BE2C (cell line): Measurements from ENCODE around the gene MED12L.

GRCh38 chr3:150759106-150759964 is 3.6 kb downstream of the SIAH2 start:
- RRBS = no CpG with 5 or more reads among the region's 5 CpGs

GRCh38 chr3:150797922-150798965 is 35.3 kb upstream of the SIAH2 start:
- RRBS = no CpG with 5 or more reads among the region's 6 CpGs

GRCh38 chr3:151085395-151085857 is at the start of gene MED12L:
MED12L (plus strand) TSS chr3:151085664.
- RRBS = under 1% methylated on average over 41 of the region's 62 CpGs

- RRBS = no CpG with 5 or more reads among the region's 7 CpGs
These were observed 33.8 kb downstream of the GPR171 start for GRCh38 chr3:151169176-151169617.

GRCh38 chr3:151204532-151205144 is 1.6 kb upstream of the GPR171 start:
- RRBS = no CpG with 5 or more reads among the region's 1 CpG

DNA sequence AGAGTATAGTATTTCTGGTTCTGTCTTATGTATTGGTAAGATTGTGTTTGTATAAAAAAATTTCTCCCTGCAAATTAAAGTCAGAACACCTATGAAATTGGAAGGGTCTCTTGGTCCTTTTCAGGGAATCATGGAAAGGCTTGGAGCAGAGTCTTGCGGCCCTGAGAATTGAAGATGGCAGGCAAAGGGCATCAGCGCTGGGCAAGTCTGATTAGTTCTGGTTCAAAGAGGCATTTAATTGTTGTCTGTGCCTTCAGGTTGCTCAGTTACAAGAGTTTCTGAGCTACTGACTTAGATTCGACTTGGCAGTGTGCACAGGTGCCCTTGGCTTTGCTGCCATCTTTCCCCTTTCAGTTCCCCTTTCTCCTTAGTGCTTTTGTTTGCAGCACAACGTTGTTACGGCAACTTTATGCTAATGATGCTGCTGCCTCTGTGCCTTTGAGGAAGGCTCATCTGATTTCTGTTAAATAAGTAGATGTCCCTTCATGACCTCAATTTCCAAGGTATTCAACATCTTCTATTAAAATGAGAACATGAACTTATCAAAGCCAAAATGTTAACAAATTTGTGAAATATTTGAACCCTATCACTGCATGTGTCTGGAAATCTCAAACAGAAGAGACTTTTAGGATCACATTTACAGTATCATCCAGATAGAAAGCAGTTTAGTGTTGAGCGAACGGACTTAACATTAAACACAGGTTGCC is 12.4 kb downstream of the P2RY14 start:
- RRBS = no CpG with 5 or more reads among the region's 7 CpGs

GRCh38 chr3:151340535-151340943 is 11.2 kb upstream of the P2RY13 start:
- RRBS = no CpG with 5 or more reads among the region's 1 CpG

- RRBS = no CpG with 5 or more reads among the region's 6 CpGs
These were observed 23.2 kb downstream of the AADAC start for GRCh38 chr3:151836950-151837605.

- RRBS = no CpG with 5 or more reads among the region's 6 CpGs
These were observed 1.8 kb upstream of the SUCNR1 start for GRCh38 chr3:151871580-151872188.

DNA sequence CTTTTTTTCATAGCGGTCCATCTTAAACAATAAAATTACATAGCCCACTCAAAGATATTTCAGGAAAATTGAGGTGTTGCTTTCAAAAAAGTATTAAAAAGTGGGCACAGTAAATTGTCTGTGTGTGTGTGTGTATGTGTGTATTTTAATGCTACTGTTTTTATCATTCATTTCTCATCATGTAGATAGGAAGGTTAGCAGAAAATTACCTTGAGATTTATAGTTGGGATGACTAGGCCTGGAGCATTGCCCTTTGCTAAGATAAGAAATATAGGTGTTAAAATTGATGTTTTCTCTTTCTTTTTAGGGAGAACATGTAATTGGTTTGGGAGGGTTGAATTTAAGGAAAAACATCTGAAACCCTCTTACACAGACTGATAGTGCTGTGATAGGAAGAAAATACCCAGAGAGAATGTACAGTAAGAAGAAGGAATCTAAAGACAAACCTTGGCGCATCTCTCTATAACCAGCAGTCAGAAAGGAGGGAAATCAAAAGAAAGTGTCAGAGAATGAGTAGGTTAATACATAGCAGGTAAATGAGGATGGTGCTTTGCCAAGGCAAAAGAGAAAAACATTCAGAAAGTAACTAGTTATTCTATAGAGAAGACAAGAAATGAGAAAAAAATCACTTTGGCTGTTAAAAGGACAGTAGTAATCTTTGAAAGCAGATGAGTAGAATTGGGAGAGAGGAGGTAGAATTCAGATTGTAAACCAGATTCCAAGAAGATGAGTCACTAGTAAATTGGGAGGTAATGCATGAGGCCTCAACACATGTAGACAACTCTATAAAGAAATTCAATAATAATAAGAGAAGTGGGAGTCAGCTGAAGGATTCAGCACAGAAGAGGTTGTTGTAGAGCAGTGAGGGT is 81.1 kb downstream of the MBNL1 start:
- RRBS = no CpG with 5 or more reads among the region's 2 CpGs

DNA sequence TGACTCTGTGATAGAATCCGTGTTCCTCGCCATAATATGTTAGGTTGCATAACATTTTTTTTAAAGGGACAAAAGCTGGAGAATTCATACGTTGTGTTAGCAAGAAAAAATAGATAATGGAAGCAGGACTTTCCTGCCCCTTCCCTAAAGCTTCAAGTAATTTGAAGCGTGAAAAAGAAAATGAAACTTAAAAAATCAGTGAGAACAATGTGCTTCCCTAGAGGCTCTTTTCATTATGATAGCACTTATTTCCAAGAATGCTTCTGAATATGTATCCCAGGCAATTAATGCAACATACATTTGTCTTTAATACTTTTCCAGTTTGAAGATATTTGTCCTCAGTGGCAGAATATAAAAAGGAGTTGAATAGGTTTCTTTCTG is 113.6 kb downstream of the MBNL1 start:
- RRBS = no CpG with 5 or more reads among the region's 4 CpGs

GRCh38 chr3:152412677-152413052 is 143.9 kb downstream of the MBNL1 start:
- RRBS = no CpG with 5 or more reads among the region's 3 CpGs

DNA sequence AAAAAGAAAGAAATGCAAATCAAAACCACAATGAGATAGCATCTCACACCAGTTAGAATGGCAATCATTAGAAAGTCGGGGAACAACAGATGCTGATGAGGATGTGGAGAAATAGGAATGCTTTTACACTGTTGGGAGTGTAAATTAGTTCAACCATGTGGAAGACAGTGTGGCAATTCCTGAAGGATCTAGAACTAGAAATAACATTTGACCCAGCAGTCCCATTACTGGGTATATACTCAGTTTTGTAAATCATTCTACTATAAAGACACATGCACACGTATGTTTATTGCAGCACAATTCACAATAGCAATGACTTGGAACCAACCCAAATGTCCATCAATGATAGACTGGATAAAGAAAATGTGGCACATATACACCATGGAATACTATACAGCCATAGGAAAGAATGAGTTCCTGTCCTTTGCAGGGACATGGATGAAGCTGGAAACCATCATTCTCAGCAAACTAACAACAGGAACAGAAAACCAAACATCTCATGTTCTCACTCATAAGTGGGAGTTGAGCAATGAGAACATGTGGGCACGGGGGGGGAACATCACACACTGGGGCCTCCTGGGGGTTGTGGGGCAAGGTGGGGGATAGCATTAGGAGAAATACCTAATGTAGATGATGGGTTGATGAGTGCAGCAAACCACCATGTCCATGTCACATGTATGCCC is 157.0 kb downstream of the MBNL1 start:
- RRBS = no CpG with 5 or more reads among the region's 3 CpGs

DNA sequence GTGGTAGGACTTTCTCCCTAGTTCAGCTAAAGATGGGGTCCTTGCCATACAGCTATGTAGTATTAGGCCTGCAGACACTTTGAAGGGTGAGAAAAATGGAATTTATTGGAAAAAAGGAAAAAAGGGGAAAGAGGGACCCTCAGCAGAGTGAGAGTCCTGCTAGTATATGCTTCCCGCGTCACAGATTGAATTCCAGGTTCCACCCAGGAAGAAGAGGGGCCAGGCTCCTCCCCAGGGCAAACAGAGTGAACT is 176.1 kb upstream of the P2RY1 start:
- RRBS = no CpG with 5 or more reads among the region's 2 CpGs

- RRBS = no CpG with 5 or more reads among the region's 4 CpGs
These were observed 3.6 kb downstream of the RAP2B start for GRCh38 chr3:153165319-153166260.

DNA sequence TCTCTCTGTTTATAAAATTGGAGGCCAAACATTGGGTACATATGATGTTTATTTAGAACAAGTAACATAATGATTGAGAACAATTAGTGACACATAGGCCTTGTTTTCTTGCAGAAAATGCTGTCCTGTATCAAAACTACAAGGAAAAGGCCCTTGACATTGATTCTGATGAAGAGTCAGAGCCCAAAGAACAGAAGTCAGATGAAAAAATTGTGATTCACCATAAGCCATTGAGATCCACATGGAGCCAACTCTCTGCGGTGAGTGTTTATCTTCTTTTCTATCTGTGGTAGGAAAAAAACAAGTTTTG is 8.2 kb downstream of the ARHGEF26 start:
- RRBS = no CpG with 5 or more reads among the region's 1 CpG

DNA sequence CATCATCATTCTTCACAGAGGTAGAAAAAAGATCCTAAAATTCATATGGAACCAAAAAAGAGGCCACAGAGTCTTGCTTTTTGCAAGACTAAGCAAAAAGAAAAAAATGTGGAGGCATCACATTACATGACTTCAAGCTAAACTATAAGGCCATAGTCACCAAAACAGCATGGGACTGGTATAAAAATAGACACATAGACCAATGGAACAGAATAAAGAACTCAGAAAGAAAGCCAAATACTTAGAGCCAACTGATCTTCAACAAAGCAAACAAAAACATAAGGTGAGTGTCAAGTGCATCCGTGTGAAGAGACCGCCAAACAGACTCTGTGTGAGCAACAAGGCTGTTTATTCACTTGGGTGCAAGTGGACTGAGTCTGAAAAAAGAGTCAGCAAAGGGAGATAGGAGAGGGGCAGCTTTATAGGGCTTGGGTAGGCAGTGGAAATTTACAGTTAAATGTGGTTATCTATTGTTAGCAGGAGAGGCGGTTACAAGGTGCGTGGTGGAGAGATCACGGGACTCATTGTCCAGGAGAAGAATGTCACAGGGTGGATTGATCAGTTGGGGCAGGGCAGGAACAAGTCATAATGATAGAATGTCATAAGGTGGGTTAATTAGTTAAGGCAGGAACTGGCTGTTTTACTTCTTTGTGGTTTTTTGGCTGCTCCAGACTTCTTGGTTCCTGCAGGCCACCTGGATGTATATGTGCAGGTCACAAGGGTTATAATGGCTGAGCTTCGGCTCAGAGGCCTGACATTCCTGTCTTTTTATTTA is 10.8 kb downstream of the STRIT1 start:
- RRBS = no CpG with 5 or more reads among the region's 6 CpGs

DNA sequence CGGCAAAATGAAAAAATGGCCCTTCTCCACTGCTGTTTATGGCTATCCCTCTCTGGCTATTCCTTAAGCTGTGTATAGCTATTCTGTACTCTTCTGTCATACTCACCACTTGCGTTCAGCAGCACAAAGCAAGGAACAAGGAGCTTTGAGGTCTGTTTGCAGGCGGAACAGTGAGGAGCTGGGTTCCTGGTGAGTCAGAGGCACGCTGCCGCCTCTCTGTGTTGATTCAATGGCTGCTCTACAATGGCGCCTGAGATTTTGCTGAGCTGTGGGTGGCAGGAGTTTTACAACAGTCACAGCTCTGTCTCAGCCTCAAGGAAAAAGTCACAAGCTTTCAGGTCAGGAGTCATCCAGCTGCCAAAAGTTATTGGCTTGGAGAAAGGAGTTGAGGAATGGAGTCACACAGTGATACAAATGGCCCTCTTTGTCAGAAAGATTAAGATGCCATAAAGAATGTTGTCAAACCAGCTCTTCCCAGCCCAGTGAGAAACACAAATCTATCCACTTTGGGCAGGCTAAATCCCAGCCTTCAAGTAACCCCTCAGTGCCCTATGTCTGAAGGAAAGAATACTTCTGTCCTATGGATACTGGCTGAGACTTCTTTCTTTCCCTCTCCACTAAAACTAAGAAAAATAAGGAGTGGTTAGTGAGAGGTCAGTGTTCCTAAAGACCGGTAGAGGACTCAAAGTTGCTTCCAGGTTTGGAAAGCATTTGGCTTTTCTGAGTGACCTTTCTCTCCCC is 98.0 kb downstream of the SSR3 start:
- RRBS = no CpG with 5 or more reads among the region's 7 CpGs

DNA sequence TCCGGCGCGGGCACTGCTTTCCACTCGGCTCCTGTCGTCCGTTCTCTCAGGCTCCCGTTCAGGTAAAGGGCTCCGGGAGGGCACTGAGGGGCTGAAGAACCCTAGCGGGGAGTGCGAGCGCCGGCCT is 208 bp downstream of the TIPARP start:
- RRBS = 1% methylated on average over 12 of the region's 12 CpGs

DNA sequence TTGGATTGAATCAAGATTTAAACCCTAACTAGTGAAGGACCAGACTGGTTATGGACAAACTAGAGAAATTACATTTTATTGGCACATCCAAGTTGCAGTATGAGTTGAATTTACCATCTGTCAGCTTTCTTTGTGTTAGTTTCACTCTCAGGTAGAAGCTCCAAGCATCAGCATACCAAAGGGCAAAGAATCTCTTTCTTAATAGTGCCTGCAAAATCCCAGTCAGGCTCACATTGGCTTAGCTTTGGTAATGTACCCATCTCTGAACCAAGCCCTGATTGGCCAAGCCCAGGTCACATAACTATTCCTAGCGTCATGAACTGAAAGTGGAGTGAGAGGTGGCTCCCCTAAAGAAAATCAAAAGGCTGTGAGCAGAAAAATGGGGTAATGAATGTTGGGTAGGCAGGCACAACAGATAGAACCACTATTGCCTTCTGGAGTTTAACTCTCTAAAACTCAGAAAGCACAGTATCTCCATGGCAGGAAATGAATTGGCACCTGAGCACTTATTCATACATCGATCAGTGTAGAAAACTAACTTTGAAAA is 66.8 kb downstream of the CCNL1 start:
- RRBS = no CpG with 5 or more reads among the region's 2 CpGs